ENCODE results near the genes FAM209A, RBM38 and CTCFL.

- RAMPAGE, total RNA, result no peak
These were observed 15.5 kb downstream of the RTF2 start for GRCh38 chr20:56483890-56484425.

DNA sequence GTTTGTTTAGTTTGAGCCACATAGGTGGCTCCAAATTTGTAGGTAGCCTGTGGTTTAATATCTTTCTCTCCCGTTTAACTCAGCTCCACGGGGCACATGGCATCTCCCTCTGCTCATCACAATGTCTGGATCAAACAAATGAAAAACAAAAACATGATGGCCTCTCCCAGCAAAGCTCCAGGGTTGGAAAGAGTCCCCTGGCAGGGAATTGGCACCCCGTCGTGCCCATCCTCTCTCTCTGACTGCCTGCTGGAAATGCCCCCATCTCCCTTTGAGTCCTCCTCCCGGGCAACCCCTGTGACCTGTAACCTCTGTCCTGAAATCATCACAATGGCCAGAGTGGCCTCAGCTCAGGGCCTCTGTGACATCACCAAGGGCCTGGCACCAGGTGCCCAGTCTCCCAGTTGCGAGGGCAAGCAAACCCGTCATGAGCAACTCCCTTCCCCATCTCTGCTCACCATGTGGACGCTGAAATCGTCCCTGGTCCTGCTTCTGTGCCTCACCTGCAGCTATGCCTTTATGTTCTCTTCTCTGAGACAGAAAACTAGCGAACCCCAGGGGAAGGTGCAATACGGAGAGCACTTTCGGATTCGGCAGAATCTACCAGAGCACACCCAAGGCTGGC is at the start of gene FAM209A:
Gene FAM209A, plus strand, starts transcription at position 395 of the 625 bp plus-strand sequence.
- RAMPAGE, total RNA, result no peak

DNA sequence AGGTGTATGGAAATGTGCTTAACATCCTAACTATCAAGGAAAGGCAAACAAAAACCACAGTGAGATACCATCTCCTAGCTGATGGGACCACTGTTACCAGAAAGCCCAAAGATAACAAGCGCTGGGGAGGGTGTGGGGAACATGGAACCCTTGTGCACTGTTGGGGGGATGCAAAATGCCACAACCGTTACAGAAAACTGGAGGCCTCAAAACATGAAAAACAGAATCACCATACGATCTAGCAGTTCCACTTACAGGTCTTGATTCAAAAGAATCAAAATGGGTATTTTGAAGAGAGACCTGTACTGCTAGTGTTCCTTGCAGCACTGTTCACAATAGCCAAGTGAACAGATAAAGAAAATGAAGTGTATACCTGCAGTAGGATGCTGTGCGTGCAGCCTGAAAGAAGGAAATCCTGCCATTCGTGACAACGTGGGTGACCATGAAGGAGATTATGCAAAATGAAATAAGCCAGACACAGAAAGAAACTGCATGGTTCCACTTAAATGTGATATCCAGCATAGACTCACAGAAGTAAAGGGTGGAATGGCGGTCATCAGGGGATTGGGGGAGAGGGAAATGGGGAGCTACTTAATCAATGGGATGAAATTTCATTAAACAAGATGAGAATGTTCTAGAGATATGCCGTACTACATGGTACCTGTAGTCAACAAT is 19.6 kb upstream of the RBM38 start:
- RAMPAGE, total RNA, result no peak

DNA sequence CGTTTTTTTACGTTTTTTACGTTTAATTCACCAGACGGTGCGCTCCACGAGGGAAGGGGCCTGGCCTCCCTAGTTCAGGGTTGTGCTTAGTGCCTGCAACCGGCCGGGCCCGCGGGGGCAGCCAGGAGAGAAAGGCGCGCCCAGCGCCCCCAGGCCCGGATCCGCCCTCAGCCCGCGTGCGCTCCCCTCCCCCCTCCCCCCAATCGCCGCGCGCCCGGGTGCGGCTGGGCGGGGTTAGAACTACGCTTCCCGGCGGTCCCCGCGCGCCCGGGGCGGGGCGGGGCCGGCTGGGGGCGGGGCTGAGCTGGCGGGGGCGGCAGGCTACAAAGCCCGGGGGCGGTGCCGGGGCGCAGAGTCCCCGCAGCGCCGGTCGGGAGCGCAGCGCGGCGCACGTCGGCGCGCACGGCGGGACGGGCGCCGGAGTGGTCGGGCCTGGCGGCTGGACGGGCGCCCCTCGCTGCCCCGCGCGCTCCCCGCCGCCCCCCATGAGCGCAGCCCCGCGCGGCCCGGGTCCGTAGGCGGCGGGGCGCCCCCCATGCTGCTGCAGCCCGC is at the start of gene RBM38:
Gene RBM38, plus strand, starts transcription at position 350 of the 552 bp plus-strand sequence.
- RAMPAGE, total RNA, result no peak

GRCh38 chr20:57395001-57396112 is 4.2 kb downstream of the RBM38 start:
- RAMPAGE, total RNA, result no peak

- RAMPAGE, total RNA, result no peak
These were observed 7.6 kb downstream of the RBM38 start for GRCh38 chr20:57398824-57399076.

GRCh38 chr20:57405228-57405920 is 14.2 kb downstream of the RBM38 start:
- RAMPAGE, total RNA, result no peak

- RAMPAGE, total RNA, result no peak
These were observed 50.4 kb downstream of the RBM38 start for GRCh38 chr20:57441595-57441942.

GRCh38 chr20:57481756-57482363 is 43.1 kb downstream of the CTCFL start:
- RAMPAGE, total RNA, result no peak

- RAMPAGE, total RNA, result no peak
These were observed at the start of gene CTCFL for GRCh38 chr20:57524670-57525349. Gene CTCFL, minus strand, starts transcription at chr20:57525140.

- RAMPAGE, total RNA, result no peak
These were observed 7.1 kb upstream of the CTCFL start for GRCh38 chr20:57531941-57532513.

DNA sequence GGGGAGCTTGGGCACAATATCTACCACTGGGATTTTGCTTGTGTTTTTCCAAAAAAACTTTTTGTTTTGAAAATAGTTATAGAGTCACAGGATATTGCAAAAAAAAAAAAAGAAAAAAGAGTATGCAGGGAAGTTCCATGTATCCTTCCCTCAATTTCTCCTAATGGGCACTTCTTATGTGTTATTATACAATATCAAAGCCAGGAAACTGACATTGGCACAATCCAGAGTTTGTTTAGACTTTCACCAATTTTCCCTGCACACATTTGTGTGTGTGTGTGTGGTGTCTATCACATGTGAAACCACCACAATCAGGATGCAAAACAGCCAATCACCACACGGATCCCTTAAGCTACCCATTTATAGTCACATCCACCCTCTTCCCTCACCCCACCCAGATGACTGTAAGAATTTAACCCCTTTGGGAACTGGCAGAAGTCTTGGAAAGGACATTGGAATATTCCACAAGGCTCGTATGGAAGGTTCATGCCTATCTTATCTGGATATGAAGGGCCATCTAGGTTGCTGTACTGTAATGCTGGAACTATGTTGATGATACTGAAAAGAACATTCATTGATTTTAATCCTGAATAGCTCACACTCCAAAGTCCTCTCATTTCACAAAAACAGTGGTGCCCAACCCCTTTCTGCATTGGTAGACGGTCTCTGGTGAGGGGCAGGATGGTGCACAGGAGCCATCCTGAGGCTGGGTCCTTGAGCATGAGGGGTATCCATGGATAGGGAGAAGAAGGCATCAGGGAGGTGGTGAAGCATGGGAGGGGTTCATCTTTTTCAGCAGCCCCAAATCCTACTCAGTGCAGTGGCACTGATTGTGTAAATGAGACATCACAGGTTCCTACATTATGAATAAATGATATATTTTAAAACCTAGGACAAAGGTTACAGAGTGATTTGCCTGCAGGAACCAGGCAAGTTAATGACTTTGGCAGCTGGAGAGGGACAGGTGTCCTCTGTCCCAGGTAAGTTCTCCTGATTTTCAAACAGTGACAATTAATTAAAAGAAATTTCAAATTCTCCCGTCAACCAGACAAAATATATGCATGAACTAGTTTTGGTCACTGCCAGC is 12.0 kb upstream of the CTCFL start:
- RAMPAGE, total RNA, result no peak

- RAMPAGE, total RNA, result no peak
These were observed 15.6 kb upstream of the PCK1 start for GRCh38 chr20:57545283-57545731.

GRCh38 chr20:57558525-57559490 is 2.1 kb upstream of the PCK1 start:
- RAMPAGE, total RNA, result no peak

DNA sequence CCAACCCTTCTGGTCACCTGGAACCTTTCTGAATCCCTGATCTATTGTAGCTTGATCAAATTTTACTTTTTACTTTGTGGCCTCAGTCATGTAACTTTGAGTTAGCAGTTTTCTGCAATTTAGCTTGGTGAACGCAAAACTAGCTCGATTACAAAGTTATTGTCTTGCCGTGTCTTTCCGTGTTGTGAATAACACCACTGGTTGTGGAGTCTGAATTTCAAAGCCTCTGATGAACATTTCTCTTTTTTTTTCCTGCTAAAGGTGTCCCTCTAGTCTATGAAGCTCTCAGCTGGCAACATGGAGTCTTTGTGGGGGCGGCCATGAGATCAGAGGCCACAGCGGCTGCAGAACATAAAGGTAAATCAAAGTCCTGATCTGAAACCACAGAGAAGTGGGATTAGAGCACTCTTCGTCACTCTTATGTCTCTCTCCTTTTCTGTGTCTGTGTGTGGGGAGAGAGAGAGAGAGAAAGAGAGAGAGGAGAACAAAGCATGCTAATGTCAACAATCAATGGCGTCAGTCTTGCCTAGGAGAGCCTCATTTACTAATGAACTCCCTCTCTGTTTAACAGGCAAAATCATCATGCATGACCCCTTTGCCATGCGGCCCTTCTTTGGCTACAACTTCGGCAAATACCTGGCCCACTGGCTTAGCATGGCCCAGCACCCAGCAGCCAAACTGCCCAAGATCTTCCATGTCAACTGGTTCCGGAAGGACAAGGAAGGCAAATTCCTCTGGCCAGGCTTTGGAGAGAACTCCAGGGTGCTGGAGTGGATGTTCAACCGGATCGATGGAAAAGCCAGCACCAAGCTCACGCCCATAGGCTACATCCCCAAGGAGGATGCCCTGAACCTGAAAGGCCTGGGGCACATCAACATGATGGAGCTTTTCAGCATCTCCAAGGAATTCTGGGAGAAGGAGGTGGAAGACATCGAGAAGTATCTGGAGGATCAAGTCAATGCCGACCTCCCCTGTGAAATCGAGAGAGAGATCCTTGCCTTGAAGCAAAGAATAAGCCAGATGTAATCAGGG is 4.2 kb downstream of the PCK1 start:
- RAMPAGE, total RNA, result no peak

DNA sequence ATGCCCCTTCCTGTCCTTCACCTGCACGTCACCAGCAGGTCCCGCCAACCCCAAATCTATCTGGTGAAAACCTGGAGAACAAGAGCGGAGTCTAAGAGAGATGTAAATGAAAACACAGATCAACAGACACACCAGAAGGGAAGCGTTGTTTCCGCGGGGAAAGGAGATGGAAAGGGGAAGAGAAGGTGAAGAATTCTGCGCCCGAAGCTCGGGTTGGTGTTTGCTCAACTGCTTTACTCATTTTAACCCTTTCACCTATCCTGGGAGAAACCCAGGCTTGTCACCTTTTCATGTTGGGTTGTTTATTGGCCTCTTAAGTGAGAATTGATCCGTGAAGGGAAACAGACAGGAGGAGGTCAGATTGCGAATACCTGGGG is 30.2 kb upstream of the ZBP1 start:
- RAMPAGE, total RNA, result no peak

GRCh38 chr20:57651289-57652533 is 31.5 kb upstream of the ZBP1 start:
- RAMPAGE, total RNA, result no peak

GRCh38 chr20:57682315-57683147 is 27.3 kb downstream of the PMEPA1 start:
- RAMPAGE, total RNA, result no peak

- RAMPAGE, total RNA, result no peak
These were observed 14.9 kb downstream of the PMEPA1 start for GRCh38 chr20:57694945-57695342.

DNA sequence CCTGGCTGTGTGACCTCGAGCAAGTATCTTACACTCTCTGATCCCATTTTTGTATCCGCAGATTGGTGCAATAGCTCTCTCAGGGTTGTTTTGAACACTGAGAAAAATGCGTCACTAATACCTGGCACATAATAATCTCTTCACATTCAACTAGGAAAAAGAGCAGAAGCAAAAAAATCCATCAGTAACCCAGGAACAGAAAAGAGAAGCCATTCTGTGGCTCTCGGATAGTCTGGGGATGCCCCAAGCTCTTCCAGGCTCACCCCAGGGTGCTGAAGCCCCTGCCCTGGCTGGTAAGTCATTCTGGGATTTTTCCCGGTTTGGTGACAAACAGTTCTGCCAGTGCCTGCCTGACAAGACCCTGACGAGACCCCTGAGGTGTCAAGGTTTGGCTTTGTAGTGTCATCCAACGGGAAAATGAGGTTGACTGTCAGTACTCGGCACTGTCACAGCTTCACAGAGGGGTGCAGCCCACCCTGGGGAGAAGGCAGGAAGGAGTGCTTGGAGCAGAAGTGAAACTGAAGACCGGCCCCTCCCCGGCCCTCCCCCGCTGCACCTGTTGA is 7.0 kb downstream of the PMEPA1 start:
- RAMPAGE, total RNA, result no peak

Measured in foreskin keratinocyte (primary cell).